Right cardiac atrium (tissue), 1 donor: ENCODE measurements around a stretch of chr3.

- PRO-cap = no peak
Observed at GRCh38 chr3:32428844-32429213, 37.2 kb downstream of the CMTM7 start.

DNA sequence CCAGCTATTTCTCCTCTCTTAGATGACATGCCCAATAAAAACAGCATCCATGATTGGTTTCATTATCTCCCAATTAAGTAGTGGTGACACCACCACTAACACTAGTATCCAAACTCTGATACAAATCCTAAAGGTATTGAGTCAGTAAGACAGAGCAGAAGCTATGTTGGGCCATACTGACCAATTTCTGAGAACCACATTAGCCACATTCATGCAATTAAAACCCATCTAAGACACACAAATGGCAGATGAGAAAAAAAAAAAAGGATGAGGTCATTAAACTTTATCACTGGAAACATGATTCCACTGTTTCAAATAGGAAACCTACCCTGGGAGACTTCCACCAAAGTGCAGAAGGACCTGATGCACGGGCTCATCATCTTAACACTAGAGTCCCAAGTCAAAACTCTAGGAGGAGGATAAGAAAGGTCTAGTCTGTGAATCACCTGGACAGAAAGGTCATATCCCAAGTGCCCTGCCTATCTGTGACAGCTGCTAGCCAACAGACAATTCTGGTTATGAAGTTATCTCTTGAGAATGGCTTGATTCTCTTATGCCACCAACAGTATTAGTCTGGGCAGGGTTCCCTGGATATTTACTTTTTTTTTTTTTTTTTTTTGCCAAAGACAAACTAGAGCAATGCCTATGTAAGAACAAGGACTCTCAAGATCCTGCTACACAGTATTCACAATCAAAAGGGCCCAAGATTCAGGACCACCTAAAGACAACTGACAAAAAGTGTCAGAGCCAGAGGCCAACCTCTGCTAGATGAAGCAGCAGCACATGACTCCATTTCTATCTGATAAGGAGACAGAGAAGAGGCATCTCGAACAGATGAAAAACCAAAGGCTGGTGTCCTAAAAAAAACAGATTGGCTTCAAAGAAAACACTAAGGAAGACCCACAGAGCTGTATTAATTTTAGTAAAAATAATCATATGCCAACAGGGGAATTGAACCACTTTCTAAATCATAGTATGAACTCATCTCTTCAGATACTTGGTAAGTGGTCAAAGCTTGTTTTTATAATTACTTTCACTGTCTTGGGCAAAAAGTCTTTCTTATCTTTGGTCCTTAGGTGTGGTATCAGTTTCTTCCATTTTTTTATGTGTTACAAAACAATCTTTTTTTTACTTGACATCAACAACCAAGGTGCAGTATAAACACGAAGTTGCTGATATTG lies 20.1 kb downstream of the CMTM6 start:
- PRO-cap = no peak

DNA sequence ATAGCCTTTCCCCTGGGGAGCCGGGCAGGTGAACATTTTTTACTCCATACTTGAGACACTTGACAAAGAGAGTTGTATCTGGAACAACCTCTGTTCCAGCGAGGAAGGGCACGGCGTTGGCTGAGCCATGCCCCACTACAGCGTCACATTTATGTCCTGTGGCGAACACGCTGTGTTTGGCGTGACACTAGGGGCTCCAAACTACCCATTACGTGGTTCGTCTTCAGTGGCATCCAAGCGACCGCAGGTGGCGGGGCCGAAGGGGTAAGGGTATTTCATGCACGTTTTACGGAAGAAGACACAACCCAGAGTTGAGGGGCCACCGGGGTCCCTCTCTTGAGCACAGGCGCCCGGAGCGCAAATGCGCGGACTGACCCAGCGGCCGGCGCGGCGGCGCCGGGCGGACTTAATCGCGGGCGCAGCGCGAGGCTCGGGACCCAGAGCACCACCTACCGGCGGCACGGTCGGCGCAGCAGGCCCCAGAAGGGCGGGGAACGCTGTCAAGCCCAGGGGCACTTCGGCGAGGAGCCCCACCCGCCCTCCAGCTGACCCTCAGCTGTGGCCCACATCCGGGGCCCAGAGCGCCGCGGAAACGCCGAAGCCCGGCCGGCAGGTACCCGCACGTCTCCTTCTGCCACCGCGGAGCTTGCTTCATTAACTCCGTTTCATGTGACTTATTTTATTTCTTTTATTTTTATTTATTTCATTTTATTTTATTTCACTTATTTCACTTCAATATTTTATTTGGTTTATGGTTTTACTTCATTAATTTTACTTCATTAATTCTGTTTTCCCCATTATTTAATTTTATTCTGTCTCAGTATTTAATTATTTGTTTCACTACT lies 36.4 kb upstream of the TRIM71 start:
- PRO-cap = unidirectional peak, minus-strand start at position 408 of the sequence

DNA sequence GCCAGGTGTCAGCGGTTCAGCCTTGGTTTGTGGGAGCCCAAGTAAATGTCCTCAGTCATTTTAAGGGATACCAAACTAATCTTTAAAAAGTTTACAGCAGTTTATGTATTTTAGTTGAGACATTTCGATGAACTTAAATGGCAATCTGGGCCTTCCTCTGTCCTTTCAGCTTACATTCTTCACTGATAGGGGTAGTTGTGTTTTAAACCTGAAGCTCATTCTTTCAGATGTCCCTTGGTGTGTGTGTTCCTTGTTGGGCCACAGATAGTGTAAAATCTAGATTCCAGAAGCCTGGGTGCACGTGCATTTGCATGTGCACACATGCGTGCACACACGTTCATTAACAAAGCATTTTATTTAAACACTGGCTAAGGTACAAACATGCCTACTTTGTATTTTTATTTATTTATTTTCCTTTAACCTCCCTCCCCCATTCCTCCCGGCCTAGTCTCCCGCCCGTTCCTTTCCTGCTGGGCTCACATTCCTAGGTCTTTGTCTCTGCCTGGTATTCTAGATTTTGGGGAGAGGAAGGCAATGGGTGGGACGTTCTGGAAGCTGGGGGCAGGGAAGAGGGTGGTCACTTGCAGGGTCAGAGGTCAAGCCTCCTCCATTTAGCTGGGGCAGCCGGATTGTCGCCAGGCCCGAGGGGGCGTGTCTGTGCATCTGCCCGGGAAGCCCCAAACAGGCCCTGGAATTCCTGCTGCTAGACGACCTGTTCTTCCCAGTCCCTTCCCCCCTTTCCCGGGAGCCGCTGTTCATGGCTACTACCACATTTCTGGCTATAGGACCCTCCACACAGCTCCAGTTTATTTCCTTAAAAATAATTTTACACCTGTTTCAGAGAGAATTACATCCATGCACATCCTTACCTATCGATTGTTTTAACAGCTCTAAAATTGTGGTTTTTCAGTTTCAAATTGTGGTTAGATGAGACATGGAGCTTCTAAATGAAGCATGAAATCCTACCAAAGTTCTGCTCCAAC lies 51.7 kb downstream of the TRIM71 start:
- PRO-cap = no peak

DNA sequence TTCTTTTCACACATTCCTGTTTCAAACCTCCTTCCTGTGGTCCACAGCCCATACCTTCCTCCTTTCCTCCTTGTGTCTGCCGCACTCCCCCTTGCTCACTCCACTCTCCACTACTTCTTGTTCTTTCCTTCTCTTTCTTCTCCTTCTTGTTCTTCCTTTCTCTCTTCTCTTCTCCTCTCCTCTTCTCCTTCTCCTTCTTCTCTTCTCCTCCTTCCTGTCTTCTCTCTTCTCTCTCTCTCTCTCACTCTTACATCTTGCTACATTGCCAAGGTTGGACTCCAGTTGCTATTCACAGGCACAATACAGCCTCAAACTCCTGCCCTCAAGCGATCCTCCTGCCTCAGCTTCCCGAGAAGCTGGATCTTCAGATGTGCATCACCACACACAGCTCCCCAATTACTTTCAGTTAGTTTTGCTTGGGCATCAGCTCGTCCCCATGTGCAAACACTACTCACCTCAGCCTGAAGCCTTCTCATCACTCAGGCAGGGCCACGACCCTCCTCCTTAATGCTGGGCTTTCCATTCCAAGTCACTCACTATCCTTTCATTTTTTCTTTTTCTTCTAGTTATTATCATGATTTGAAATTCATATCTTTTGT lies 49.6 kb downstream of the CCR4 start:
- PRO-cap = no peak

DNA sequence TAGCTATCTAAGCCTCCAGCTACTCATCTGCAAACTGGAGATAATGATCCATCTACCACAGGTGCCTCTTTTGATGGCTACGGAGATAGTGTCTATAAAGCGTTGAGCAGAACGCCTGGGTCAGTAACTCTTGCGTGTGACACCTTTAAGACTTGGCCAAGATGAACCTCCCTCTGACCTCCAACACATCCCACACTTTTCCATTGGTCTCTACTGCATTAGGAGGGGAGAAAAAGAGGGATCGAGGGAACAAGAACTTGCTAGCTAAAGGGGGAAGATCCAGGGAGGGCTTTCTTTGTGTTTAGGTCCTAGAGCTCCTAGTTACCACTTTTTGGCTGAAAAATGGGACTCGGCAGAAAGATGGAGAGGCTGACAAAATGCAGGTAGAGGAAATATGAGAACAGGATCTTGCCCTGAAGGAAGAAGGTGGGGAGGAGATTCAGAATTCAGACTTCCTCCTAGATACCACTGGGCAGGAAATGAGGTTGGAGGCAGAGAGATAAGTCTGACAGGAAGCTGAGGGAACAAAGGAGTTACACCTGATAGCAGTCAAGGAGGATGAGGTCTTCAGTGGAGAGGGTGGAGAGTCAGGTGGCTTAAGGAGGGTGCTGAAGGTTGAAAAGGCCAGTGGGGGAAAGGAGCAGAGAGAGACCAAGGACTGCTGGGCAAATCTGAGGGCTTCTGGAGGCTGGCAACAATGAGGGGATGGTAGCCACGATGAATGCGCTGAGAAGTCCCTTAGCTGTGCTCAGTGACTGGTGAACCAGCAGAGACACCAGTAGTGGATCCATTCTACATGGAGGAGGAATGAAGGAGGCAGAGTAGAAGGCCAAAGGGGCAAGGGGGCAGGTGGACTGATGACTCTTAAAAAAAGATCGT lies 56.8 kb downstream of the CCR4 start:
- PRO-cap = no peak

DNA sequence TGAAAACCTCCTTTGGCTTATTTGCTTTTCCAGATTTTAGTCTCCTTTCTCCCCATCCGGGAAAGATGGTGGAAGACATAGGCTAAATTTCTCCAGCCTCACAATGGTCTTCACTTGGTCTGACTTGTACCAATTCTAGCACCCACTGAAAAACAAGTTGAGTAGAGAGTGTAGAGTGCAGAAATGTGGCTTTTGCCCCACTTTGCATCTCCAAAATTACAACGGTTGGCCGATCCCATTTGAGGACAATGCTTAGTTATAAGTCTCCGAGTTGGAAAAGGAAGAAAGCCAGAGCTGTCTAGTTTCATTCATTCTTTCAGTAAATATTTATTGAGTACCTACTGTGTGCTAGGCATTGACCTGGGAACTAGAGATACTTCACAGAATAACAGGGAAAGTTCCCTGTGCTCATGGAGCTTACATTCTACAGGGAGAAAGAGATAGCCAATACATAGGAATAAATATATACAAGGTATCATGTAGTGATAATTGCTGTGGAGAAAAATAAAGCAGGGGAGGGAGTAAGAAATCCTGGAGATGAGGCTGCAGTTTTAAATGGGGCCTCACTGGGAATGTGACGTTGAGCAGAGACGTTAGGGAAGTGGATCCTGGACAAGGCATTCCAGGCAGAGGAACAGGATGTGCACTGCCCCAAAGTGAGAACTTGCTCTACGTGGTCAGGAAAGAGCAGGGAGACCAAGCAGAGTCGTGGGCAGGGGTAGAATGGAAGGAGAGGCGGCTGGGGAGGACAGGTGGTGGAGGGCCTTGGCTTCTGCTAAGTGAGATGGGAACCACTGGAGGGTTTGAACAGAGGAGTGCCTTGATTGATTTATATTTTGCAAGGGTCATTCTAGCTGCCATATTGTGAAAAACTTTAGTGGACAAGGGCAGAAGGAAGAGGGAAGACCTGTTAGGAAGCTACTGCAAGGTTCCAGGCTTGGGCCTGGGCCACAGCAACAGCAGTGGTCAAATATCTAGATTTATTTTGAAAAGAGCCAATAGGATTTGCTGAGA lies 29.7 kb downstream of the CRTAP start:
- PRO-cap = no peak

- PRO-cap = no peak
Observed at GRCh38 chr3:33144186-33145036, 30.6 kb downstream of the CRTAP start.

DNA sequence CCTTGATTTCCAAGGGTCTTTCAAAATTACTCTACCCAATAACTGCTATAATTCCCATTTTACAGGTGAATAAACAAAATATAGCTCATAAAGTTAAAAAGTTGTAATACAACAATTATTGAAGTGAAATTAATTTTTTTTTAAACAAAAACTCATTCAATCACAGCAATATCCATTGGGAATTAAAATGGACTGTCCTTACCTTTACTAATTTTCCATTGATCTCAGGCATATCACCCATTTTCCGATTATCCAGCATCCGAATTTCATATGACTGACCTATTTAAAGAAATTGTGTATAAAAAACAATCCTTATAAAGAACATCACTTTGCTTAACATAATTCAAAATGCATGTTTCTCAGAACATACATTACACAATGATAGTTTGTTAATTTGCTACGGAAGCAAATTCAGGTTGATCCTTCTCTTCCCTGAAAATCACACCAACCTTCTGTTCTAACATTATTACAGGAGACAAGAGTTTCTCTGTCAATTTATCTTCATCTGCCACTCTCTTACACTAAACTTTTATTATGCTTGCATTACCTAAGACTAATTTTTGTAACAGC lies 23.6 kb downstream of the UBP1 start:
- PRO-cap = no peak

- PRO-cap = no peak
Observed at GRCh38 chr3:33592073-33592731, 125.9 kb downstream of the CLASP2 start.

- PRO-cap = no peak
Observed at GRCh38 chr3:33714549-33715047, 3.5 kb downstream of the CLASP2 start.

- PRO-cap = no peak
Observed at GRCh38 chr3:33718798-33718969, 630 bp upstream of the CLASP2 start.

- PRO-cap = no peak
Observed at GRCh38 chr3:33855744-33856519, 57.5 kb downstream of the PDCD6IP start.

DNA sequence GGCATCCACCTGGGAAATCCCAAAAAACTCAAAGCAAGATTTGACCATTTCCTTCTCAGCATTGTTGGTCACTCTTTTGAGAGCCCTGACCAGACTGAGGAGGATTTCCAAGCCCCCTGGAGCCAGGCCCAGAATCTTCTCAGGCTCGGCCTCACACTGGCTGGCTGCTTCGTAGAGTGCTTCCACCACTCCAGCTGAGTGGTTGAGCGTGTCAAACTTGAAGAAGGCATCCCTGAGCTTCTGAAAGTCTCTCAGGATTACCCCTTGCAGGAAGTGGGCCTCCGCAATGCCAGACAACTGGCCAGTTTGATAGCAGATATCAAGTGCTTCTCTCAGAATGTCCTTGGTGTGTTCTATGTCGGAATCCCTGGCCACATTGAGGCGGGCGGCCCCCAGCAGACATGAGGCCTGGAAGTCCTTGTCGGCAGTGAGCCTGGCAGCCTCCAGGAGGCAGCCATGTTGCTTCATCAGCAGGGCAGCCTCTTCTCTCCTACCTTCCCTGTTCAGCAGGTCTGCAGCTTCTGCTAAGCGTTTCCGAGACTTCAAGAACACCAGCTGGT lies 68.9 kb upstream of the DCLK3 start:
- PRO-cap = no peak

DNA sequence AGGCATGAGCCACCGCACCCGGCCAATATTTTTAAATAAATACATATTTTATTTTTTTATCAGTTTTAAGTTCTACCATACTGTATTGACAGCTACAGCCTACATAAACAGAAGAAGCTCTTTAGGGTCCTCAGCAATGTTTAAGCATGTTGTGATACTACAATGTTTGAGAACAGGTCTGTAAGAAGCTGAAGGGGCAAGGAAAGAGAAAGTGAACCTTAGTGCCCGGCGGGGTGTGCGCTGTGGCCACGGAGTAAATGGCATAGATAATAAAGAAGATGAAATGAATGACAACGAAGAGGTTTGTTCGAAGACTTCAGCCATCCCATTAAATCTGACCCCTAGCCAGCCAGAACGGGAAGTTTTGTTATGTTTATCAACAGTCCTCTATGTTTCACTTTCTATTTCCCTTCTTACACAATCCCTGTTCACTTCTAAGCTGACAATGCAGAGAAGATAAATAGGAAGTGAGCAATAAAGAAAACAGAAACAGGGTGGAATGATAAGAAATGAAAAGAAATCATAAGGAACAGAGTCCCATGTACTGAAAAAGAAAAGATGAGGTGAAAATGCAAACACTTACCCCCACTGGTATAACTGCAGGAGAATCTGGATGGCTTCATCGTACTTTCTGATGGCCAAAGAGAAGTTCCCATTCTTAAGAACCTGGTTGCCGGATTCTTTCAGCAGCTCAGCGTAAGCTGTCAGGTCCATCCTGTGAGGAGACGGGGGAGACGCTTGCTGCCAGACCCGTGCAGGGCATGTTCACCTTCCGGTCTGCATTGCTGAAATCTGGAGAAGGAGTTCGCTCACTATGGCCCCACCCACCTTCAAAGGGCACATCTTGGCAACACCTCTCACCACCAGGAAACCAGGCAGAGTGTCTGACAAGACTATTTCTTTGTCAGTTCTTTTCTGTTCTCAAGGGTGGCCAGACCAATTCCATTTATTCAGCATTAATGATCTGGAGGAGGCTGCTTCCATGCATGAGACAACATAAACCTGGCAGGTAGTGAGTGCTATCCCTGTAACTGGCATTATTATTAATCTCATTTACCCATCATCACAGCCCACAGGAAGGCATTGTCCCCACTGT lies 36.8 kb downstream of the TRANK1 start:
- PRO-cap = no peak

DNA sequence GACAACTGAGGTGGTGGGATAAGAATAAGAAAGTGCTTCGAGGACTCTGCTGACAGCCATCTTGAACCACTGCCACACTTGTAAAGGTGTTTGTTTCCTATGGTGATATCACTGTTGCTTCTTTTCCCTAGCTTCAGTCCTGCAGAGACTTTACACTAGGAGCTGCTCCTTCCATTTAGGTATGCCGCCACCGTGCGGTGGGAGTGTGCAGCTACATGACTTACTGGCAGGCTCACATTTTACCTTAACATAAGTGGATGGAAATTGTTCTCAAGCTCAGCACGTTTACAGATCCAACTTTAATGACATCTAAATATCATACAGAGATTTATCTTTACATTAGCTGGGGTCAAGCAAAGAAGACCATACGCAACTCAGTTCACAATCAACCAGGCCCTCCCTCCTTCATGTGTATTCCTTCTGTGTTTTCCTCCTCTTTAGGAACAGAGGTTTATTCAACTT lies 13.9 kb upstream of the TRANK1 start:
- PRO-cap = no peak

- PRO-cap = no peak
Observed at GRCh38 chr3:36969394-36970312, 23.3 kb downstream of the EPM2AIP1 start.

GRCh38 chr3:37033052-37033383 lies 39.7 kb downstream of the MLH1 start:
- PRO-cap = no peak

DNA sequence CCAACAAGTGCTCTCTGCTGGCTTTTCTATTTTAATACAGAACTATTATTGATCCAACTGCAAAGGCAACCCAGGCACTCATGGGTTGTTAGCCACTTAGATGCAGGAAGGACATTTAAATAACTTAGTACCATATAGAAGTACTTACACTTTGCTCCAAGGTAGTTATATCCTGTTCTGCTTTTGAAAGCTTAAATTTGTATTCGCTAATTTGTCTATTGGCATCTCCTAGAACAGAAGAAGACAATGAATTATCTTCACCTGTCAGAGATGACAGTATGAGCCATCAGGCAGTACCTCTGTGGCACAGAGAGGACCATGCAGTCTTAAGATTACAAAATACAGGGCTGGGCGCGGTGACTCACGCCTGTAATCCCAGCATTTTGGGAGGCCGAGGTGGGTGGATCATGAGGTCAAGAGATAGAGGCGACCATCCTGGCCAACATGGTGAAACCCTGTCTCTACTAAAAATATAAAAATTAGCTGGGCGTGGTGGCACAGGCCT lies 61.7 kb downstream of the MLH1 start:
- PRO-cap = no peak

DNA sequence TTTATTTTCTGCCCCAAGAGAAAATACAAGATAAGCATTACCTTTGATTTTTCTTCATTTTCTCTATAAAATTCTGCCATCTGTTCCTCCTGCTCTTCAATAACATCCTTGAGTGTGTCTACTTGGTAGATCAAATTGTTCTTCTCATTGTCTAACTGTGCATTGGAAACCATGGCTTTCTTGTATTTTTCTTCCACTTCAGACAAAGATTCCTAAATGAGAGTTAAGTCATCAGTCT lies 90.2 kb downstream of the MLH1 start:
- PRO-cap = no peak